RPMI7951 (cell line): ENCODE results near the genes CYGB and MXRA7.

GRCh38 chr17:76050973-76051460 lies 21.3 kb downstream of the SRP68 start:
- RAMPAGE, long total RNA: no peak

DNA sequence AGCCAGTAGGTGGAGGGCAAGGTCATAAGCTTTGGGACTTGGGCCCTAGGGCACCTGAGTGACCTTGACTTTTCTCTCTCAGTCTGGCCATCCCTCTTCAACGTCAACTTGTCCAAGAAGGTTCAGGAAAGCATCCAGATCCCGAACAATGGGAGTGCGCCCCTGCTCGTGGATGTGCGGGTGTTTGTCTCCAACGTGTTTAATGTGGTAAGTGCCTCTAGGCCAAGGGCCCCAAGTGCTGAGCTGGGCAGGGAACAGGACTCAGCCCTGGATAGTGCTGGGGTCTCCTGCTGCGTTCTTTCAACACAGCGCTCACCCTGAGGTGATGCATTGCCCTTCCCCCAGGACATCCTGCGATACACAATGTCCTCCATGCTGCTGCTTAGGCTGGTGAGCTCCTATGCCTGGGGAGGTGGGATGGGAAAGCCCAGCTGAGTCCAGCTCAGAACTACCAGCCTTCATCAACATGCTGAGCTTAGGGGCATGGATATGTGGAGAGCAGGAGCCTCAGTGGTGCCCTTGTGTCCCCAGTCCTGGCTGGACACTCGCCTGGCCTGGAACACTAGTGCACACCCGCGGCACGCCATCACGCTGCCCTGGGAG lies 476 bp downstream of the ZACN start:
- RAMPAGE, long total RNA: no peak

- RAMPAGE, long total RNA: no peak
These were observed 22.8 kb upstream of the FOXJ1 start for GRCh38 chr17:76163581-76164521.

GRCh38 chr17:76191792-76192475 lies 48.4 kb downstream of the RNF157 start:
- RAMPAGE, long total RNA: no peak

GRCh38 chr17:76208170-76208443 lies 32.2 kb downstream of the RNF157 start:
- RAMPAGE, long total RNA: no peak

DNA sequence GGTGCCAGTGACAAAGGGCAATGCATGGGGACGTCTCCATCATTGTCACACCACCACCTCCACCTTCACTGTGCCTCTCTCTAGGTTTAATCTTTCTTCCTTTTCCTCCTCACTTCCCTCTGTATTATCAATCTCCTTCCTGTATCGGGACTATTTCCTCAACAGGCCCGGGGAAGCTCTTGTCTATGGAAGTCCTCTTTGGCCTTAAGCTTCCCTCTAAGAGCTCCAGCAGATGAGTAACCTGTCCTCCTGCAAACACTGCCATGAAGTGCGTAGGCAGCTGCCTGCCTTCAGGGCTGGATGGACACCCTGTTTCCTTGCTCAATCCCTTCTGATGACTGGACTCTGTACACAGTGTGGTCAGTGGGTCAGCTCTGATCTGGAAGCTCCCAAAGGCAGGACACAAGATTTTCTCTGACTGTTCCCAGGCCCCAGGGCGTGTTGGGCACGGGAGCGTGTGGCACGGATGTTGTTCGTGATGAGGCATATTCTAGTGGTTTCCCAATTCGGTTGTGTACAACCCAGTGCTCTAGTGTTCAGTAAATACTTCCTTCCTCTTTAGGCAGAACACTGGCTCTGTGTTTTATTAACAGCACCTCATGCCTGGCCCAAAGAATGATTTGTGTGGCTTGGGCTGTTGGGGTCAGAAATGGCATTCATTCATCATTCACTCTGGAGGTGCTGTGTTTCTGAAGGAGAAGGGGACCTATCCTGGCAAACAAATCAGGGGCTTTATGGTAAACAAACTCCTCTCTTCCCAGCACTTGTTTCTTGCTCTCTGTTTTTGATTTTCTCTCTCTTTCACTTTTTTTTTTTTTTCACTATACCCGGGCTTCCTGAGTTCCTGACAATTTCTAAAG lies 11.8 kb upstream of the RNF157 start:
- RAMPAGE, long total RNA: no peak

- RAMPAGE, long total RNA: no peak
These were observed 6.4 kb downstream of the UBALD2 start for GRCh38 chr17:76271604-76271816.

GRCh38 chr17:76307441-76308199 lies 456 bp downstream of the QRICH2 start:
- RAMPAGE, long total RNA: no peak

- RAMPAGE, long total RNA: no peak
These were observed 15.2 kb downstream of the SPHK1 start for GRCh38 chr17:76399431-76400244.

- RAMPAGE, long total RNA: no peak
These were observed 798 bp downstream of the UBE2O start for GRCh38 chr17:76451731-76452977.

- RAMPAGE, long total RNA: no peak
These were observed 5.1 kb upstream of the RHBDF2 start for GRCh38 chr17:76506335-76506785.

DNA sequence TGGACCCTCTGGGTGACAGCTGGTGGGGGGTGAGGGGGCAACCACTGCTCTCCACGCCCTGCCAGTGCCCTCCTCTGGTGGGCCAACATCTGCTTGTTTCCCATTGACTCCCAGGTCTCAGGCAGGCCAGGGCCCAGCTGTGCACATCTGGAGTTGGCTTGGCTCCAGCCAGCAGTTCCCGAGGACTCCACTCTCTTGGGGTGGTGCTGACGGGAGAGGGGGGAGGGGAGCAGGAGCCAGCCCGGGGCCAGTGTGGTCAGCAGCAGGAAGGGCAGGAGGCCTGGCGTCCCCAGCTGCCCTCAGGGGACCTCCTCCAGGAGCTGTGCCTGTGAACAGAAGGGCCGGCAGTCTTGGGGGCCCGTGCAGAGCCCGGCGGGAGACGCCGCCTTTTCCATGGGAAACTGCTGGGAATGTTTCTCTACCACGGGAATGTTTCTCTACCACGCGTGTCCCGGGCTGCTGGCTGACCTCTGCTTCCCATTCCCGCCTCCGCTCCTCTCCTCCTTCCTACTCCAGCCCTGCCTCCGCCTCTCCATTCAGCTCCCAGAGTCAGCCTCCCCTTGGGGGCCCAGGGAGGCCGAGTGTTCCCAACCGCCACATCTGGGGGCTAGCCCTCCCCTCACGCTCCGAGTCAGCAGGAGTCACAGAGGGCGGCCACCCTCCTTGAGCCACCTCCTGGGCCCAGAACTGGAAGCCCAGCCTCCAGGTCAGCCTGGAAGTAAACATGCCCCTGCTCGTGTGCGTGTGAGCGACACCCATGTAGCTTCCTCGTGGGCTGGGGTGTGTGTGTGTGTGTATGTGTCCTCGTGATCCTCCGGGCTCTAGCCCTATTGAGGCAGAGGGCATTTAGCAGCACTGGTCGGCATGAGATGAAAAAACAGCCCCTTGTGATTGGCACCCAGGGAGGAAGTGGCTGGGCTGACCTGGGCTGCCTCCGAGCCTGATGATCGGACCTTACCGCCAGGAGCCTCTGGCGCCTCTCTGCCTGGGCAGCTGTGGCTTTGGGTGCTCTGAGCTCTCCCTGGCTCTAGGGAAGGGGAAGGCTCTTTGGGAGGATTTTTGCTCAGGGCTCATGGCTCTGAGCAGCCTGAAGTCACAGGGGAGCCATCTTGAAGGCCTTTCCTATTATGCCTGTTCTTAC lies 7.4 kb downstream of the CYGB start:
- RAMPAGE, long total RNA: no peak

- RAMPAGE, long total RNA: no peak
These were observed at the start of gene CYGB for GRCh38 chr17:76537130-76538382. CYGB (minus strand) TSS chr17:76537709.

DNA sequence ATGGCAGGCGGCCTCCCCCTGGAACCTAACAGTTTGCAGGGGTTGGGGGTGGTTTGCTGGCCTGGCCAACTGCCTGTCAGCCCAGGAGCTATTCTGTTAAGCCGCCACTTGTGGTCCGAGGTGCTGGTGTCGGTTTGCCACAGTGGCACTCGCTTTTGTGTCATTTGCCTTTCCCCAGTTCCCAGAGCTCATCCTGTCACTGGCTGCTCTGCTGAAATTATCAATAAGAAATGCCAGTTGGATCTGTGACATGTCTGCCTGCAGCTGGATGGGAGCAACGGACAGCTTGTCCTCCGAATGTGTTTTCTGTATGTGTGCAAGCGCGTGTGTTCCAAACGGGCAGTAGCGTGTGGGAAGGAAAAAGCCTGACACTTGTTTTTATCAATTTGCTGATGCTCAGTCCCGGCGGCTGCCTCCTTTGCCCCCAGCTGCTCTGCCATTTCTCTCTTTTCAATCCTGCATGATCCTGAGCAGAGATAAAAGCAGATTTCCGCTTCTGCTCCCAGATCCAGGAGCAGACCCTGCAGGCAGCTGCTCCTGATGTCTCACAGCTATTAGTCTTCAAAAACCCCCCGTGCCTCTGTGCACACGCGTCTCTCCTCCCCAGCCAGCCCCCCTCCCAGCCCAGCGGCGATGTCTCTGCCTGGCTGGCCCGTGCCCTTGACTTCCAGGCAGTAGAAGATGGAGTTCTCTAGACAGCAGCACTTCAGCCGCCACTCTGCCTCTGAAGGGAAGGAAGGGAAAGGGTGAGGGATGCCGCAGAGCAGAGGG lies 4.0 kb downstream of the PRCD start:
- RAMPAGE, long total RNA: no peak

- RAMPAGE, long total RNA: no peak
These were observed 4.7 kb downstream of the PRCD start for GRCh38 chr17:76544396-76545057.

GRCh38 chr17:76567372-76568226 lies 18.1 kb downstream of the ST6GALNAC2 start:
- RAMPAGE, long total RNA: no peak

DNA sequence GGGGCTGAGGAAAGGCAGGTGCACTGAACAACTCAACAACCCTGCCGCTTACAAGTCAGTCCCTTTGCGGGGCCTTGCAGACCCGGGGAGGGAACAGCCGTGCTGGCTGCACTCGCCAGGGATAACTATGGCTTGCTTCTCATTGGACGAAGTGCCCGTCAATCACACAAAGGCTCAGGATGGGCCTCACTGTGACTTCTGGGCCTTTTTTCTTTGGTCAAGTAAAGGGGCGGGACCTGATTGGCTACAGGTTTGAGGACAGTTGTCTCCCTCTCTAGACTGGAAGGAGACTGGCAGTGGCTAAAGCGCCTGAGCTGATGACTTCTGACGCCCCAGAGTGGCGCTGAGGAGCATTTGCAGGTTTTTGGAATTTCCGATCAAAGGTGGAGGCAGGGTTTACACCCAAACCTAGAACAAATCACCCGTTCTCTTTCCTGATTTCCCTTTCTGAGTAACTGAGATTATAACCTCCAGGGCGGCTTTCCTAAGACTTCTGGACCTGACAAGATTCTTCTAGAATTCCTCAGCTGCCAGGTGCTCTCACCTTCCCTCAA lies 27.5 kb upstream of the ST6GALNAC2 start:
- RAMPAGE, long total RNA: no peak

DNA sequence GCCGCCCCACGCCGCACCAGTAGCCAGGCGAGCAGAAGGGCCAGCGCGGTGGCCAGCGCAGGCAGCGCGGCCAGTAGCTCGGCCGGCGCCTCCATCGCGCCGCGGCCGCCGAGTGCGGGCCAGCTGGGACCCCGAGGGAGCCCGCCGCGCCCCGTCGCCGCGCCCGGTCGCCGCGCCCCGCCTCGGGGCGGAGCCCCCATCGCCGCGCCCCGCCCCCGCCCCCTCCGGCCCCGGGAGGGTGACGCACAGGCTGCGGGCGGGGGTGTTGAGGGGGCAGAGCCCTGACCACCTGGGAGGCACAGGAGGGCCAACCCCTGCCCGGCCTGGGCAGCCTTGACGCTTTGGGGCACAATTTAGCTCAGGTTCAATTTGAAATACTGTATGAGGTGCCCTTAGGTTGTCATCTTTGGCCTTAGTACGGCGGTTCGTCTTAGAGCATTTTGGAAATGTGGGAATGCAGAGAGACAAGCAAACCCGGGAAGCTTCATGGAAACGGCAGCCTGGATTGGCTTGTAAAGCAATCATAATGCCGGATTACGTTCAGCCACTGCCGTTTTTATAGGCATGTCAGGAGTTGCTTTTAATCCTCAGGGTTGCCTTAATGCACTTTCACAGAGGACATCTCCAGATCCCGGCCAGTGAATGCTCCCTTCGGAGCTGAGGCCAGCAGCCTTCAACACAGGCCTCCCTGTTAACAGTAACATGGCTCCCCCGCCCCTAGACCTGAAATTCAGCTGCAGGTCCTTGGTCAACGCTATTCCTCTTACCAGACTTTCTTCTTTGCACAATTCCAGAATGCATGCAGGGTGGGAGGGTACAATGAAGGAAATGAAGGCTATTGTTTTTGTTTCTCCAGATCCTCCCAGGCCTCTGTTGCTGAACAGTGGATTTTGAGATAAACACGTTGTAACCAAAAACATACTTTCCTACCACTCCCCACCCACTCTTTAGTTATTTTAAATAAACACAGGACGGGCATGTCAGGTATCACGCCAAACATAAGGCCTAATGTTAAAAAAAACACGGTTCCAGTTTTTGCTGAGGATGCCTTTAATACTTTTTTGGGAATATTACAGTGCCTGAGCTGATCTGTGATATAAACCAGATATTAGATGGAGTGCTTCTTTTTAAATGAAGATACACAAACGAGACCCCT lies at the start of gene MXRA7:
Gene MXRA7, minus strand, starts transcription at position 114 of the 1,156 bp plus-strand sequence.
- RAMPAGE, long total RNA: no peak

DNA sequence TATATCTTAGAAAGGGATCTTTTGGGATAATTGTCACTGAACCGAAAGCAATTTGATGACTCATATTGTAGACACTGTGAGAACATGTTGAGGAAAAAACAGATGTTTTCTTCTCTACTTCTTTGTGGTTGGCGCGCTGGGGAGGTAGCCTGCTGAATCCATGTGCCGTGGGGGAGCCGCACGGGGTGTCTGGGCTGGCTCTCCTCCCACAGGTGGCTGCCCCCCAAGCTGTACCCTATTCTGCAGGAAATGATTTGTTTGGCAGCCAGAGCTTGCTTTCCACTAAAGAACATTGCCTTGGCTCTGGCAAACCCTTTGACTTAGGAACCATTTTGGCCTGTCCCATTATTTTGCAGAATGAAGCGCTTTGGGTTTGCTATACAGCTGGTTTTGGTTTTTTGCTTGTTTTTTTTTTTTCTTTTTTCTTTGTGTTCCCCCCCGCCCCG lies 53.5 kb downstream of the MFSD11 start:
- RAMPAGE, long total RNA: no peak

GRCh38 chr17:76872486-76873193 lies 4.4 kb downstream of the MGAT5B start:
- RAMPAGE, long total RNA: no peak